Left ventricle myocardium (tissue), 1 donor: ENCODE measurements around the gene CHRNA7.

DNA sequence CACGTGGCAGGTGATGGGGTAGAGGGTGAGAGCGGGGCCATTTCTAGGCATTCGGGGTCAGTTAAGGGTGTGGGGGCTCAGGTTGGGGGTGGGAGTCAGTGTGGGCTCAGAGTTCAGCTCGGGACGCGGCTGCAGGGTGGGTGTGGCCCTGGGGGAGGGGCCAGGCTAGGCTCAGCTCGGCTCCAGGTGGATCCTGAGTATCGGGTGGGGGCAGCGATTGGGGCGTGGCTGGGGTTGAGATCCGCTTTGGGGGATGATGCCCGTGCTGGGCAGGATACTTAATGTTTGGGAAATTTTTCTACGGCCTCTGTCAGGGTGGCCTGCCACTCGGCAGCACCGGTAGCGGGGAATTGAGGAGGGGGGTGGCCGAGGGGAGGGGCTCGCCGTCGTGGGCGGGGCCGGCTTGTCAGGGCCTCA lies 2.5 kb downstream of the KLF13 start:
- PRO-cap, result no peak

DNA sequence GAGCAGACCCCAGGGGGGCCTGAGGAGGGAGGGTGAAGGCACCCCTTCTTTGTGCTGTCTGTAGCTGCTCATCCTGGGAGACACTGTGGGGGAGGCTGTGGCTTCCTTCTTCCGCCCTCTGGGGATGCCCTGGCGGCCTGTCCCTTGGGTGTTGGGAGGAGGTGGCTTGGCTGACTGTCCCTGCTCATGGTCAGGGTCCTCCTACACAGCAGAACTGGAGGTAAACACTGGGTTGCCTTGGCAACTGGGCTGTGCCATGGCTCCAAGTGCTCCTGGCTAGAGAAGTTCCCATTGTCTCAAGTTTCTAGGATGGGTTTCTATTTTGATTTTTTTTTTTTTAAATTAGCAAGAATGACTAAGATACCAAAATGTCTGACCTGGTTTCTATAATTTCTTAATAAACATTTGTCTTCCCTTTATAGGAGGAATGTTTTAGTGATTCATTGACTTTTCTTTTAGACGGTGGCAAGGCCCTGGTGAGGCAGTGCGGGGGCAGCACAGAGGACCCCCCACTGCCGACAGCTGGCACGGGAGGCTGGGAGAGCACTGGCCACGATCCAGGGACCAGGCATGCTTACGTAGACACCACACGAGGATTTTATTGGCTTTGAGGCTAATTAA lies 12.4 kb downstream of the KLF13 start:
- PRO-cap, result no peak

- PRO-cap, result no peak
These were observed 14.8 kb downstream of the KLF13 start for GRCh38 chr15:31340870-31342358.

DNA sequence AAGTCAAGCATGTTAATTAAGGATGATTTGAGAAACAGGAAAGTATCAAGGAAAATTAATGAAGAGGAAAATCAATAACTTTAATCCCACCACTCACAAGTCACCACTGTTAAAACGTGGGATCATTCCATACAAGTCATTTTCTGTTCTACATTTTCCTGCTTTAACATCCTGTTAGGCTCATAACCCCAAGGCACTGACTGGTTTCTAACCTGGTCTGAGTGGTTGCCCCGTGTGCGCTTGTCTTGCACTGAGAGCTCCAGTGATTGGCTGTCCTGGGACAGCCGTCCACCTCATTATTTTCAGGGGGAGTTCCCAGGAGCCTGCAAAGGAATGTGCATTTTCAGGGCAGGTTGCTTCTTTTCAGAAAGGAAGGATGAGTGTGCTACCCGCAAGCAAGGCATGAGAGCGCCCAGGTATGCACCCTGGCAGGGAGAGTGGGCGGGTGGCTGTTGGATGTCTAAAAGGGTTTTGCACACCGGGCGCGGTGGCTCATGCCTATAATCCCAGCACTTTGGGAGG lies 24.7 kb downstream of the KLF13 start:
- PRO-cap, result no peak

GRCh38 chr15:31354690-31355553 lies 28.3 kb downstream of the KLF13 start:
- PRO-cap, result no peak

DNA sequence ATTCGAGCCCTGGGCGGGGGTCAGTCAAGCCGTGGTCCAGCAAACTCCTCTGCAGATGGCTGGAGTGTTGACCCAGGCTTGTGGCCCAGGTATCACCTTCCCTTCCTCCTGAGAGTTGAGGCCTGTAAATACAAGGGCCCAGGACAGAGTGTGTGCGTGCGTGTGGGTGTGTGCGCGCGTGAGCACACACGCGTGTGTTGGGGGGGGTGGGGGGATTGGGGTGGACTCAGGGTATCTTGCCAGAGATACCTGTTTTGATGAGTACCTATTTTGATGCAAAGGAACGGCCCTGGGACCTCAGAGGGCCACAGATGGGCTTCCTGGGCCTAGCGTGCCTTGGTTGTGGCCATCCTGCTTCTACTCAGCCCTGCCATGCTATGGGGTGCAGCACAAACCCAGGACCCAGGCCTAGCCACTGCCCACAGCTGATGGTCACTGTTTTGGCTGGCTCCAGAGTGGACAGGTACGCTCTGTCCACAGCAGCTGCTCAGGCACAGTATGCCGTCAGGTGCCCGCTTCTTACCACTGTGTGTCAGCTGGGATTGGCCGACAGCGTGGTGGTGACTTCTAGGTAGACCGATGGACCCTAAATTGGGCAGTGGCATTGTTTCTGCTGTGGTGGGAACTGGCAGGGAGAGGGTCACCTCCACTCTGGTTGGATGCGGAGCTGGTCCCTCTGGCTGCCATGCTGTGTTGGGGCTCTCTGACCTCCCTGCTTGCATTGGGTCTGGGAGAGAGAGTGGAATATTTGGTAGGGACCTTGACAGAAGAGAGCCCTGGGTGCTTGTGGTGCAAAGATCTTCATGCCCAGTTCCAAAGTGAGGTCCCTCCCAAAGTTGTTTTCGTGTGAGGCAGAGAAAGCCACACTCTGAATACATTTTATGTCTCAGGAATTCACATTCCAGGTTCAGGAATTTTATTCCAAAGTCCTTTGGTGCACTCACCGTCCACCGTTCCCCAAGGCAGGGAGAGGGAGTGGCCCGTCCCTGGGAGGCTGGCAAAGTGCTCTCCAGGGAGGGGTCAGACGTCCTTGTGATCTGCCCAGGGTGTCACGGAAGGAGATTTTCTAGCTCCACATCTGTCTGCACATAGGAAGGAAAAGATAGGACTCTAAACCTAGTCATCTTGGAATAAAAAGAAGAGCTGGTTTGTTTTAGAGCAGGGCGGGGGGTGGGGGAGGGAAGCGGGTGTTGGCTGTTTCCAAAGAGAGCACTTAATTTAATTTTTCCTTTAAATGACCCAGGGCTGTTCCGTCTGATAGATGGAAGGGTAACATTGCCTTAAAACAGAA lies 47.5 kb downstream of the KLF13 start:
- PRO-cap, result no peak

DNA sequence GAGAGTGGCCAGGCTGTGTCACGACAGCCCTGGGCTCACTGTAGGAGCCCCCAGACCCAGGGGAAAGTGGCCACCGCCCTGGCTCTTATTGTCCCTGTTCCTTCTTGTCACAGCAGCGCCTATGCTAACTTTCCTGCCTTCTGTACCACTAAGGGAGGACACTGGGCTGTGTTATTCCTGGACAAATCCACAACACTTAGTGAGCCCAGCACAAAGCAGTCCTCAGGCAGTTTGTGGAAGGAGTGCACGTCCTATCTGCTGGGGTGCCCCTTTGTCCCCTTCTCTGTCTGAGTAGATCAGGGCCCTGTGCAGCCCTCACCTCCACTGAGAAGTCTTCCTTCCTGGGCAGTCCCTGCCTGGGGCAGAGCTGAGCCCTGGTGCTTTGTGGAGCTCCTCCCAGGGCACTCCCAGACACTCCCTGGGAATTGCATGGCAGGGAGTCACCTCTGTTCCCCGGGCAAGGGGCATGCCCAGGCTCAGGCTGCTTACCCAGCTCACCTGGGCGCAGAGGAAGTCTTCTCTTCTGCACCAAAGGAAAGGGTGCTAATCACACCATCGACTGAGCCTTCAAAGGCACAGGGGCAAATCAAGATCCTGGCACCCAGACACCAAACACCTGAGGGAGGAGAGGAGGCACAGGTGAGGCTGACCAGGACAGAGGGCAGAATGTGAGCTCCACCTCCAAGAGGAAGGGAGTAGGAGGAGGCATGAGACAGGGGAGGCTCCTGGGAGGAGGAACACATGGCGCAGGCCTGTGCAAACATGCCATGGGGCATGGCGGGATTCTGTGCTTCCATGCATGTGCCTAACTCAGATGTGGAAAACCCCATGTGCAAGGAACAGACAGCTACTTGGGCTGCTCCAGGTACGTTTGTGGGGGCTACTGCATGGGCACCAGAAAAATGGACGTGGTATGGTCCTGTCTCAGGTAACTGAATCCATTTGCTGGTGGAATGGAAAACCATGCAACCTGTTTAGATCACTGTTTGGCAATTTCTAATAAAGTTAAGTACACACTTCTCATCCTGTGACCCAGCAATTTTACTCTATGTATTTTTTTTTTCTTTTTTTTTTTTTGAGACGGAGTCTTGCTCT lies 138.8 kb downstream of the KLF13 start:
- PRO-cap, result no peak

DNA sequence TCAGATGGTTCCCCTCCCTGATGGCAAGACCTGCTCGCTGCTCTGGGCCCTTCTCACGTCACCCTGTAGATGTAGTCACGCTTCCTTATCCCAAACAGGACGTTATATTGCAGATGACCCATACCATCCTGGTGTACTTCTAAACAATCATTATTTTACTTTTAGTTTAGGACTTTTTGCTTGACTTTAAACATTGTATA lies 715 bp upstream of the OTUD7A start:
- PRO-cap, result no peak

- PRO-cap, result bidirectional peak, plus-strand start at chr15:32030515, minus-strand start at chr15:32030361
These were observed at the start of gene CHRNA7 for GRCh38 chr15:32030199-32030803. Gene CHRNA7, plus strand, starts transcription at chr15:32030515.

DNA sequence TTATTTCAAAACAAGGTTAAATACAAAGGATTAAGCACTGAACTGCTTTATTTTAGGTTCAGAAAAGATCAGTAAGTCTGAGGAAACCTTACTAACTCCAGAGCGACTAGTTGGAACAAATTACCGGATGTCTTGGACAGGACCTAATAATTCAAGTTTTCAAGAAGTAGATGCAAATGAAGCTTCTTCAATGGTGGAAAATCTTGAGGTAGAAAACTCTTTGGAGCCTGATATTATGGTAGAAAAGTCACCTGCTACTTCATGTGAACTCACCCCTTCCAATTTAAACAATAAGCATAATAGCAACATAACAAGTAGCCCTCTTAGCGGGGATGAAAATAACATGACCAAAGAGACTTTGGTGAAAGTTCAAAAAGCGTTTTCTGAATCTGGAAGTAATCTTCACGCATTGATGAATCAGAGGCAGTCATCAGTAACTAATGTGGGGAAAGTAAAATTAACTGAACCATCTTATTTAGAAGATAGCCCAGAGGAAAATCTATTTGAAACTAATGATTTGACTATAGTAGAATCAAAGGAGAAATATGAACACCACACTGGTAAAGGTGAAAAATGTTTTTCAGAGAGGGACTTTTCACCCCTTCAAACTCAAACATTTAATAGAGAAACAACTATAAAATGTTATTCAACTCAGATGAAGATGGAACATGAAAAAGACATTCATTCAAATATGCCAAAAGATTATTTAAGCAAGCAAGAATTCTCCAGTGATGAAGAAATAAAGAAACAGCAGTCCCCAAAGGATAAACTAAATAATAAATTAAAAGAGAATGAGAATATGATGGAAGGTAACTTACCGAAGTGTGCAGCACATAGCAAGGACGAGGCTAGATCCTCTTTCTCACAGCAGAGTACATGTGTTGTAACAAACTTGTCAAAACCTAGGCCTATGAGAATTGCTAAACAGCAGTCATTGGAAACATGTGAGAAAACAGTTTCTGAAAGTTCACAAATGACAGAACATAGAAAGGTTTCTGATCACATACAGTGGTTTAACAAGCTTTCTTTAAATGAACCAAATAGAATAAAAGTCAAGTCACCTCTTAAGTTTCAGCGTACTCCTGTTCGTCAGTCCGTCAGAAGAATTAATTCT lies 5.0 kb upstream of the SCG5 start:
- PRO-cap, result no peak

- PRO-cap, result no peak
These were observed 35.7 kb downstream of the SCG5 start for GRCh38 chr15:32677194-32677624.

GRCh38 chr15:32773423-32774002 lies 55.7 kb downstream of the GREM1 start:
- PRO-cap, result no peak

GRCh38 chr15:33152771-33153823 lies 41.4 kb downstream of the FMN1 start:
- PRO-cap, result no peak

DNA sequence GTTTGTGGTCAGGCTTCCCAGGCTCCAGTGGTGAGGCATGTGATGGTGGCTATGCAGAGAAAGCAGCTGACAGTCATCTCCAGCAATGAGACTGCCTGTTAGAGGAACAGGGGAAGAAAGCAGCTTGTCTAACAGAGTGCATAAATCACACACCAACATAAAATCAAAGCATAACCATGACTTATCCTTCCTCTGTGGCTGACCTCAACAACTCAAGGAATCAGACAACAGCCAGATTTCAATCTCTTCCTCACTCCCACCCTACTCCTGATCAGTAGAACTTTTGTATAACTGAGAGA lies 39.6 kb downstream of the FMN1 start:
- PRO-cap, result bidirectional peak, plus-strand start at position 86 of the sequence, minus-strand start outside the sequence

DNA sequence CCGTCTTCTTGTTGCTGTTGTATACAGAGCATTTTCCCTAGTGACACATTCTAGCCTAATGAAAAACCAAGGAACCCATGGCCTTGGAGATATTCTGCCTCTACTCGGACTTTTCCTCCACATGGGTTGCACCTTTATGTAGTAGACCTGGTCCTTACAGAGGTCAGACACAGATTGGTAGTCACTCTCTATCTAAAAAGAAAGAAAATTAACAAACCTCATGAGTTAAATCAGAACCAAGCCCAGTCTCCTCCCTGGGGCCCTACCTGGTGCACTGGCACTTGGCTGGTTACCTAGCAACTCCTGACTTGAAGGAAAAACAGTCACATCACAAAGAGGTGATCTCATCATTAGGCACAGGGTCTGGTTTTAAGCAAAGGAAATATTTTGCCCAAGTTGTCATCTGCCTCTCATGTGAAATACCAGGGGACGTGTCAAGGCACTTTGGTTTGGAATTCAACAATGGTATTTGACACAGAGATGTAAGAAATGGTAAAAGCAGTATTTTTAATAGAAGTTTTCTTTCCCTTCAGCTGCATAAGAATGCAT lies 47.6 kb upstream of the FMN1 start:
- PRO-cap, result no peak

DNA sequence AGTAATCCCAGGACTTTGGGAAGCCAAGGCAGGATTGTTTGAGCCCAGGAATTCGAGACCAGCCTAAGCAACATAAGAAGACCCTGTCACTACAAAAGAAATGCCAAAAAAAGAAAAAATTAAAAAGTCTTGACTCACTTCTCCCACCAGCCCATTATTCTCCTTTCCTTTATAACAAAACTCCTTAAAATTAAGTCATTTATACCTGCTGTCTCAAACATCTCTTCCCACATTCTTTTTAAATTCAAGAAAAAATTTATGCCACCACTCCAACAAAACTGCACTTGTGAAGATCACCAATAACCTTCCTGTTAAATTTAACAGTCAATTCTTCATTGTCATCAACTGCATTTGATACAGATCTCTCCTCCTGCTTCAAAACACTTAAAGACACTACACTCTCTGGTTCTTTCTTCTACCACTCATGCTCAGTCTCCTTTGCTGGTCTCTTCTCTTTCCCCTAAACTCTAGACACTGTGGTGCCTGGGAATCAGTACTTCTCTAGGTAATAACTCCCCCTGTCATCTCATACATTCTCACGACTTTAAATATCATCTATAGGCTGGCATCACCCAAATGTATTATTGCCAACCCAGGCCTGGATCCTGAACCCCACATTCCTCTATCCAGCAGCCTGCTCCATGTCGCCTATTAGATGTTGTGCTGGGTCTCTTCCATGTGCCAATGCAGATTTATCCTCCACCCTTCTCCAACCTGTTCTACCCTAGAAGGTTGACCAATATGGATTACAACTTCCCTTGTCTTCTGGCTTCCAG lies 30.3 kb downstream of the CHRM5 start:
- PRO-cap, result no peak

DNA sequence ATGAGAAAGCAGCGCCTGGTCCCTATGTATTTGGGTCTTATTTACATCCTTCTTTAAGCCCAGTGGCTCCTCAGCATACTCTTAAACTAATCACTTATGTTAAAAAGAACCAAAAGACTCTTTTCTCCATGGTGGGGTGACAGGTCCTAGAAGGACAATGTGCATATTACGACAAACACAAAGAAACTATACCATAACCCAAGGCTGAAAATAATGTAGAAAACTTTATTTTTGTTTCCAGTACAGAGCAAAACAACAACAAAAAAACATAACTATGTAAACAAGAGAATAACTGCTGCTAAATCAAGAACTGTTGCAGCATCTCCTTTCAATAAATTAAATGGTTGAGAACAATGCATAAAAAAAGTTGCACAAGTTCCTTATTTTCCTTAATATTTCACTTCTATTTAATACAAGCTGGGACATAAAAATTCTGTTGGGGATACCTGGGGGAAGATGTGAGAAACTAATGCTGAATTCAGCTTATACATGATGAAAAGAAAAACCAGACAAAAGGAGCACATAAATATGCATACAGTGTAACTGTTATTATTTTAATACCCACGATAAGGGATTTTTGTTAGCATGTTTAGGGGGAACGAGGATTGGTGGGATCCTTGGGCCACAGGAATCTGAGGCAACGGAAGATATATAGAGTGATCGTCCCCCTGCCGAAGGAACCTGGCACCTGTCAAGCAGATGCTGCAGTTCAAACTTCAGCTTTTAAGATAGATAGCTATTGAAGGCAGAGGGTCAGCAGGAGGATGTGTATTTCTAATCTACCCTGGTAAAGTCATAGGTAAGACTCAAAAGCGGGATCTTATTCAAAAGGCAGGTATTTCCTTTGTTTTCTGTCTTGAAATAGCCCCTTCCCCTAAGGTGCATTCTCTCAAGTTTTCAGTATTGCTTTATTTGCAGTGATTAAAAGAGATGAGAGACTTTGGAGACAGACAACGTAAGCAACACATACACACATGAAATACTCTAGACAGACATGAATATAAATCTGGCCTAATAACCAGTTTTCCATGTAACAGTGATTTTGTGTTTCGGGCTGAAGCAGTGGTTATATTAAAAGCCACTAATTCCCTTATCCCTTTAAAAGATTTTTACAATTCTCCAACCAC lies 5.3 kb downstream of the EMC4 start:
- PRO-cap, result no peak

DNA sequence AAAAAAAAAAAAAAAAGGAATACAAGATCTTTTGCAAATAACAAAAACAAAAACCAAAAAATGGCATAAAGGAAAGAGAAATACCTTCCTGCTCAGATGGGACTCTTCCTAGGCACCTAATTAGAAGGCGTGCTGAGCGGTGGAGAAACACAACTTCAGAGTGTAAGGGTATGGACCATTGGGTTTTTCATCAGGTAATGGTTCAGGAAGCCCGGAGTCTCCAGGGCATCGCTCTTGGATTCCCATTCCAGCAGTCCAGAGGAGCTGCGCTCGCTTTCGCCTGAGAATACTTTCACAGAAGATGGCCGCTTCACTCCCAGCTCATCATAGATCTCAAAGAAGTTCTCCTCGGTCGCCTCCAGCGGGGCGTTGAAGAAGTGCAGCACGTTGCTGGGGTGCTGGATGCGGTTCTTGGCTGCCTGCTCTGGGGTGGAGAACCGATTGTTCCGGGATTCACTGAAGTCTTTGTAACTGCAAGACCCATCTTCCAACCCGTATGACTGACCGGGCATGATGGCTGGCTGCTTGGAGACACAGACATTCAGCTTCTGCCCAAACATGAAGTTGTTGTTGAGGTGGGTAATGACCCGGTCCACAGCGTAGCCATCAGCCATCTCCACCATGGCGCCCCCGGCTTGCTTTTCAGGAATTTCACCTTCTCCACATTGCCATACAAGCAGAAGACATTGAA lies 51.4 kb upstream of the GOLGA8A start:
- PRO-cap, result no peak

GRCh38 chr15:34495199-34495723 lies 57.7 kb upstream of the GOLGA8A start:
- PRO-cap, result no peak

- PRO-cap, result no peak
These were observed 106.8 kb upstream of the NANOGP8 start for GRCh38 chr15:35191858-35192431.